ENCODE results near the genes ANKS6, ALG2, NR4A3 and TMEFF1.

GRCh38 chr9:98795981-98797261, at the start of gene ANKS6:
Gene ANKS6 (minus strand): TSS chr9:98796555.
- RRBS: 1% methylated on average over 53 of the region's 139 CpGs

DNA sequence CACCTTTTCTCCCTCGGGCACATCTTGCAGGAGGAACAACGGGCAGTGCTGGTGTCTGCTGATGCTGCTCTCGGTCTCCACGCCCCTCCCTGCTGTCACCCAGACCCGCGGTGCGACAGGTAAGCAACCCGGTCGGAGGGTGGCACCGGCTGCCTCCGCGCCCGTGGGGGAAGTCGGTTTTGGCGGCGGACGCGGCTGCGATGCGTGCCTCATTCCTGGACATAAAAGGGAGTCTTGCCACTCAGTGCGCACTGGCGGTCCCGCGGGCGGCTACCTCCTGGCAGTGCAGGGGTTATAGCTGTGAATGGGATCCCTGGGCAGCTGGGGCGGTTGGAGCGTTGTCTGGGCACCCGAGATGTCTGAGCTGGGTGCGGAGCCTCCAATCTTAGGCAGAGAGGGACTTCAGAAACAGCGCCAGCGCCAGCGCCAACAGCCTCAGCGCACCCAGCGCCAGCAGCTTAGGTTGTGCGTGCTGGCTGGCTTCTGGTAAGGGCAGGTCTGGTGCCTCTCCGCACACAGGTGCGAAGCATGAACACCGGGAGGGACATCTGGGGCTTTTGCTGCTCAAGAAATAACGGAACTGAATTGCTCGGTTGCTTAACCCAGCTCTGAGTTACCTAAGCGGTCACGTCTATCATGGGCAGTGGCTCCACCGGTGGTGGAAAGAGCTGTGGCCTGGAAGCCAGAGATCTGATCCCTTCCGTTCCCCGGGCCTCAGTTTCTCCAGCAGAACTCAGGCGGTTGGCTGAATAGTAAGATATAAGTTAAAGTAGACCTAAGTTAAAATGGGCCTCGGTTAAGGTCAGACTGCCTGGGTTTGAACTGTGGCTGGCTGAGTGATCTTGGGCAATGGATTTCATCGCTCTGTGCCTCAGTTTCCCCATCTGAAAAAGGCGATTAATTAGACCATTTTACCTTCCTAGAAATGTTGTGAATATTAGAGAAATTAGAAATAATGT, 704 bp downstream of the COL15A1 start:
- RRBS: 45% methylated on average over 3 of the region's 49 CpGs

DNA sequence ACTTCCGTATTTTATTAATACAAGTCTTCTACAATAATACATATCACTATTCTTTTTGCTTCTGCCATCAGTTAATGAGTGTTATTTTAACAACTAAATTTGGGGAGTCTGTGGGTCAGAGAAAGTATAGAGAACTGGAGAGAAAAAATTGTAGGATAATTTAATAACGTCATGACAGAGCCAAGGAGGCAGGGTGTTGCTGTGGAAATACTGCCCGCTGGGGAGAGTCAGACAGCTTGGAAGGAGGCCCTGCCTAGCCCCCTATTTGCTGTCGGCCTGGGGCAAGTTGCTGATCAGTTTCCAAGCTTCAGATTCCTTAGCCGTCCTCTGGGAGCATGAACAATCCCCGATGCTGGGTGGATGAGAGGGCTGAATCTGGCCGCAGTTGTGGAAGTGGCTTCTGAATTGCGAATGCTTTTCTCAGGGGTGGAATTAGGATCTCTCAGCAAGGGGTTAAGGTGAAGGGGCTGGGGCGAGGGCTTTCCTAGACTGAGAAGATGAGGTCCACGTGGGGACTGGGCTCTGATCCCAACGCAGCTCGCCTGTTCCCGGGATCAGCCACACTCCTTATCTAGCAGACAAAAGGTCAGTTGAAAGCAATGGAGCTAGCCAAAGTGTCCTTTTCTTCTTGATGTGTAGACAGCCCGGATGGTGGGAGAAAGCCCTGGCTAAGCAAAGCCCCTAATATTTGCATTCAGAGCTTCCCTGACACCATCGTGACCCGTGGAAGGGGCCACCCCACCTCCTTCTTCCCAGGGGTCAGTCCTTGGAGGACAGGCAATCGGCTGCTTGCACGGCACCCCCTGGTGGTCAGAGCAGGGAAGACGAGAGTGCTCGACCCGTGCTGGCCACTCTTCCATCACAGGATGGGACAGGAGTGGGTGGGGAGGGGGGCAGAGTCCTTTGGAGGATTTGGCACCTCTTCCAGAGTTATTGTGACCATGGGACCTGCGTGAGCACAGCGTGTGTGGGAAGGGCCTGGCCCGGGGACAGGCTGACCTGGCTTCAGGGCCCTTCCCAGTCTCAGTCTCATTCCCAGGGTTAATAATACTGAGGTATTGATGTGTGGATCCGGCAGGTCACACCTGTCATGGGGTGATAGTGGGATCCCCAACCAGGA, 54.9 kb downstream of the COL15A1 start:
- RRBS: 22% methylated on average over 4 of the region's 25 CpGs

DNA sequence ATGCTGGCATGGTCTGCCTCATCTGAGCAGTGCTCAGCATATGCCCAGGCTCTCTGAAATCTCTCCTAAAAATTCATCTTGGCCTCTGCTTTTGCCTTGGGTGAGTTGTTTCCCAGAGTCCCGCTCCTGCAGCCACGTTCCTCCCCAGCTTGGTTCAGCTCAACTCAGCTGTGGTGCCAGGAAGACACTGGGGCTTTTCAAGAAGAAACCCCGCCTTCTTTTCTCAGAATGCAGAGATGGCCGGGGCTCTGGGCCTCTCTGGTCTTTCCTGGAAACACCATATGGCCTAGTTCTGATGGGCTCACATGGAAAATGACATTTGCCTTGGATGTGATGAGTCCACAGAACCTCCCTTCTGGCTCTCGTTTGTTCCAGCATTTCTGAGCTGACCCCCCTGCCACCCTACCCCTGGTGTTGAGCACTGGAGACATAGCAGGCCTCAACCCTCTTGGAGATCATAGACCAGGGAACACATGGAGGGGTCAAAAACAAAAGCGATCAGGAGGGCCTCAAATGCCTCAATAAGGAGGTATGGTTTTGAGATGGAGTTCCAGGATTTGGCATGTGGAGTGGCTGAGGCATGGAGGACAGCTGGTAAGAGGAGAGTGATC, 12.0 kb upstream of the TGFBR1 start:
- RRBS: no CpG with 5 or more reads among the region's 6 CpGs

- RRBS: no CpG with 5 or more reads among the region's 5 CpGs
These were observed 18.4 kb downstream of the TGFBR1 start for GRCh38 chr9:99123096-99123936.

DNA sequence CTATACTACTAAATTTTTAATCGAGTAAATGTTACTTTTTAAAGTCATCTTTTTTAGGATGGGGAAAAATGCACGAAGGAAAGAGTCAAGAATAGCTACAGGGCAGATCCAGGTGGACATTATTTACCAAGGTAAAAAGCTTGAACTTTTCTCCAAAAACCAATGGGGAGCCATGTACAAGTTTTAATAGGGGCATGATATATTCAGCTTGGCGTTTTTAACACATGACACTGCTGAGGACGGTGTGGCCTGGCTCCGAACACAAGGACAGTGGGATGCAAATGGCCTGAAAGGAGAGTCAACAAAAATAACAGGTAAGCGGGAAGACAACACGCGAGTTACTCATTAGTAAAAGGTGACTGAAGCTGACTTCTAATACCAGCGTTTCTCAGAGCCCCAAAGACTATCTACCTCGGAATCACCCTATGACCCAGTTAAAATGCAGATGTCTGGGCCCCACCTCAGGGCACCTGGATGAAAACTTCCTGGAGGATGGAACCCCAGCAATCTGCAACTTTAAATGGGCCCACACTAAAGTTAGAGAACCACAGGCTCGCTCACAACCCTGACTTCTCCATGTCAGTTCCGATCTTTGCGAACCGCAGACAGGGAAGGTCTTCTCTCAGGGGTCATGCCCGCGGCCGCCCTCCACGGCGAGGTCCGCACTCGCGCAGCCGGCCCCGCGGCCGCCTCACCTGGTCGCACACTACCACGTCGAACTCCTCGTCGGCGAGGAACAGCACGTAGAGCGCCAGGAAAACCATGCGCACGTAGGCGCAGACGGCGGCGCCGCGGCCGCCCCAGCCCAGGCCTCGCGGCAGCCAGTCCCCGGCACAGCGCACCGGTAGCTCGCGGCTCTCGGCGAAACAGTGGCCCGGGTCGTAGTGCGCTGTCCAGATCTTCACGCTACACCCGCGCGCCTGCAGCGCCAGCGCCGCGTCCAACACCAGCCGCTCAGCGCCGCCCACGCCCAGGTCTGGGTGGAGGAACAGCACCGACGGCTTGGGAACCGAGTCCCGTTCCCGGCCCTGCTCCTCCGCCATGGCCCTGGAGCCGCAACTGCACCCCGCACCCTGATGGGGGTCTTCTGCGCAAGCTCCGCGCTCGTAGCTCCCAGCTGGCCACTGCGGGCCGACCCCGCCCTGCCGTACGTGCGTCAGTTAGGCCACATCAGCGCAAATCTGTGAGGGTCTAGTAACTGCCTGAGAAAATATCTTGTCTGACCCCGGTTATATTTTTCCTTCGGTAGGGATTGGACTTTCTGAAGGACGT, at the start of gene ALG2:
ALG2 (minus strand) TSS at position 1,091 of the 1,272 bp plus-strand sequence.
- RRBS: no CpG with 5 or more reads among the region's 89 CpGs

DNA sequence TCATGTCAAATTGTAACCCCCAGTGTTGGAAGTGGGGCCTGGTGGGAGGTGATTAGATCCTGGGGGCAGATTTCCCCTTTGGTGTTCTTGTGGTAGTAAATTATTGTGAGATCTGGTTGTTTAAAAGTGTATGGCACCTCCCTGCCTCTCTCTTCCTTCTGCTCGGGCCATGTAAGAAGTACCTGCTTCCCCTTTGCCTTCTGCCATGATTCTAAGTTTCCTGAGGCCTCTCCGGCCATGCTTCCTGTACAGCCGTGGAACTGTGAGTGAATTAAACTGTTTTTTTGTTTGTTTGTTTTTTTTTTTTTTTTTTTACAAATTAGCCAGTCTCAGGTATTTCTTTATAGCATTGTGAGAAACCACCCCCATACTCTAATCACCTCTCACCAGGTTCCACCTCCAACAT, 14.2 kb downstream of the SEC61B start:
- RRBS: no CpG with 5 or more reads among the region's 3 CpGs

DNA sequence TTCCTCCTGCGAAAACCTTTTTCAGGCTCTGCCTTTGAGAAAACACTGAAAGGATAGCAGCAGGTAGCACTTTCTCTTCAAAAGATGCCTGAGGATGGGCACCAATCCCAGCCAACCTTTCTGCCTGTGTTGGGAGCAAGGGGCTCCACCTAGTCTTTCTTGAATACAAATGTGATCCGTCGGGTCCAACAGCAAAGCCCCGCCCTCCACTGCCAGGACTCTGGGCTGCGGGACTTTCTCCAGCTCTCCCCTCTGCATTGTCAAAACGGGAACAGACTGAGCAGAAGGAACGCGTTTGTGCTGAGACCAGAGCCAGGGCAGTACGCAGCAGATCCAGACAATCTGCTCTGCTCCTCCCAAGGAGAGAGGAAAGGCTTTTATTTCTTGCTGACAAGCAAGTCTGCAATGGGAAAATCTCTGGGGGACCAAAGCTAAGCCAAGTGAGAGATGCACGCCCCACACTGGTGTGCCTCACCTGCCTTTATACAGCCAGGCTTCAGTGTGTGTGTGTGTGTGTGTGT, 139.8 kb downstream of the SEC61B start:
- RRBS: no CpG with 5 or more reads among the region's 10 CpGs

- RRBS: 4% methylated on average over 8 of the region's 34 CpGs
These were observed 146.3 kb downstream of the SEC61B start for GRCh38 chr9:99368114-99369083.

DNA sequence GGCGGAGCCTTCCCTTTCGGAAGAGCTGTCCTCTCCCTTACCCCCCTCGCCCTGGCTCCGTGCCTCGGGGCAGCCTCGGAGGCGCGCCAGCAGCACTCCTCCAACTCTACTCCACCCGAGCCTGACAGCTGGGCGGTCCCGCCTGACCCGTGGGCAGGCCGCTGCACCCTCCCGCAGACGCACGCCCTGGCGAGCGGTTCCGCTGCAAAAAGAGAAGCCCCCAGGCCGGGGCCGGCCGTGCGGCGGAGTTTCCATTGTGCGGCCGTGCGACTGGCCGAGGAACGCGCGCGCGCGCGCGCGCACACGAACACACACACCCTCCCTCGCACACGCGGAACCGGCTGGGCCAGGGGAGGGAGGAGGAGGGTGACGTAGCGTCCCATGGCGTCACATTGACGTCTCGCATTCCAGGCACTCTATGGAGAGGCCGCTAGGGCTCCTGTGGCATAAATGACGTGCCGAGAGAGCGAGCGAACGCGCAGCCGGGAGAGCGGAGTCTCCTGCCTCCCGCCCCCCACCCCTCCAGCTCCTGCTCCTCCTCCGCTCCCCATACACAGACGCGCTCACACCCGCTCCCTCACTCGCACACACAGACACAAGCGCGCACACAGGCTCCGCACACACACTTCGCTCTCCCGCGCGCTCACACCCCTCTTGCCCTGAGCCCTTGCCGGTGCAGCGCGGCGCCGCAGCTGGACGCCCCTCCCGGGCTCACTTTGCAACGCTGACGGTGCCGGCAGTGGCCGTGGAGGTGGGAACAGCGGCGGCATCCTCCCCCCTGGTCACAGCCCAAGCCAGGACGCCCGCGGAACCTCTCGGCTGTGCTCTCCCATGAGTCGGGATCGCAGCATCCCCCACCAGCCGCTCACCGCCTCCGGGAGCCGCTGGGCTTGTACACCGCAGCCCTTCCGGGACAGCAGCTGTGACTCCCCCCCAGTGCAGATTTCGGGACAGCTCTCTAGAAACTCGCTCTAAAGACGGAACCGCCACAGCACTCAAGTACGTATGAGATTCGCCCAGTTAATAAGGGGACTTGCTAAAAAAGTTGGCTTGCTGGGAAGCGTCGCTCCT, at the start of gene NR4A3:
NR4A3 (plus strand) TSS at position 477 of the 1,071 bp plus-strand sequence.
- RRBS: 2% methylated on average over 7 of the region's 102 CpGs

- RRBS: 4% methylated on average over 4 of the region's 40 CpGs
These were observed 3.0 kb downstream of the NR4A3 start for GRCh38 chr9:99824553-99825148.

DNA sequence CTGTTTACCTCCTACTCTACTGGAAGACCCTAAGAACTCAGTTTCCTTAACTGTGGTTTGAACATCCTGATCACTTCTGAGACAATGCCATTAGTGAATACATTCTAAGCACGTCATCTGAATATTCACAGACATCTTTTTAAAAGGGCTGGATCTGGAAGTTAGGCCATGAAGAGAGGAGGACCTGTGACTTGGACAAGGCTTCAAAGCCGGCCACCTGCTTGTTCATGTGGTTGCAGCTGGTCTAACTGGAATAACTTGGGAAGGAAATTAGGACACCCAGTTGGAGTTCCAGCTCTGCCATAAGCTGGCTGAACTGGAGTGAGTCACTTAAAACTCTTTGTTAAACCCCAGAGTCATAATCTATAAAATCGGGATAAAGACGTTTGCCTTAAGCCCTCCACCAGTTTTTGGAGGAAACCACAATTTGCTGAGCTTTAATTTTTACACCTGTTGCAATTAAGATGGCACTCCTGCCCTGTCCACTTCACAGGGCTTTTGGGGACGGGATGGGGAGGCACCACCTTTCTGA, 626 bp upstream of the STX17 start:
- RRBS: no CpG with 5 or more reads among the region's 5 CpGs

DNA sequence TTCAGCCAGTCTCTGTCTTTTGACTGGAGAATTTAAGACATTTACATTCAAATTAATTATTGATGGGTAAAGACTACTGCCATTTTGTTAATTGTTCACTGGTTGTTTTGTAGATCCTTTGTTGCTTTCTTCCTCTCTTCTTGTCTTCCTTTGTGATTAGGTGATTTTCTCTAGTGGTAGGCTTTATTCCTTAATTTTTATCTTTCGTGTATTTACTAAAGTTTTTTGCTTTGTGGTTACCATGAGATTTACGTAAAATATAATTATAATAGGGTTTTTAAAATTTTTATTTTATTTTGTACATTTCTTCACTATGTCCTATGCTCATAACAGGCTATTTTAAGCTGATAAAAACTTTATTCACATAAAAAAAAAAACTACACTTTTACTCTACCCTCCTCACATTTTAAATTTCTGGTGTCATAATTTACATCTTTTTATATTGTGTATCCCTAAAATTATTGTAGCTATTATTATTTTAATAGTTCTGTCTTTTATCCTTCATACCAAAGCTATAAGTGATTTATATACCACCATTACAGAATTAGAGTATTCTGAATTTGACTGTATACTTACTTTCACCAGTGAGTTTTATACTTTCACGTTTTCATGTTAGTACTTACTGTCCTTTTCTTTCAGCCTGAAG, 95.4 kb downstream of the STX17 start:
- RRBS: no CpG with 5 or more reads among the region's 3 CpGs

- RRBS: 2% methylated on average over 25 of the region's 41 CpGs
These were observed at the start of gene TMEFF1 for GRCh38 chr9:100472628-100473225. Gene TMEFF1 (plus strand): TSS chr9:100473149.

DNA sequence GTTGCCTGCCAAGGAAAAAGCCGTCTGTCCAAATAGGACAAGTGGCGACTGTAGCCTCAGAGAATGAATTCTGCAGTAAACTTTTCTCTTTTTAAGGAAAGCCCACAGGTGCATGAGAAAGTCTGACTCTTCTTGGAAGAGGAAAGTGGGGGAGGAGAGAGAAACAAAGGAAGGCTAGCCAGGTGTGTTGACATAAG, 58.5 kb downstream of the BAAT start:
- RRBS: no CpG with 5 or more reads among the region's 2 CpGs

GRCh38 chr9:101326623-101327074, 58.2 kb downstream of the BAAT start:
- RRBS: no CpG with 5 or more reads among the region's 1 CpG

DNA sequence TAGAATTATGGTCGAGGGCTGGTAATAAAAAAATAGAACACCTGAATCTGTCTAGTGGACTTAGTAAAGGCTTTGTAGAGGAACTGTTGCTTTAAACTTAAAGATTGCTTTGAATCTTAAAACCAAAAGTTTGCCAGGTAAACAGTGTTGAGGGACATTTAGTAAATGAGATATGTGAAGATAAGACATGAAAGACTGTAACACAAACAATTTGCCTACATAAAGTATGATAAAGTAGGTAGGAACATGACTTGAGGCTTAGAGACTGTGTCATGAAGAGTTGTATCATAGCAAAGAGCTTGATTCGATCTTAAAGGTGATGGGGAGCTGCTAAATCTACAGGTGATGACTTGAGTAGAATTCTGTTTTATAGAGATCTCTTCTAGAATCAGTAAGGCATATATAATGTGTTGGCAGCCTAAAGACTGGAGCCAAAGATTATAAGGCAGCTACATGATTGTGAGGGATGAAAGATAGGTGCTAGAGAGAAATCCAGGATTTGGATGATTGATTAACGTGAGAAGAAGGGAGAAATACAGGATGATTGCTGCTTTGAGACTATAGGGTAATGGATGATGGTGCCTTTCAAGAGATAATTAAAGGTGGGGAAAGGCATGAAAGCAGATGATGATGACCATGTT, 6.3 kb downstream of the ZNF189 start:
- RRBS: no CpG with 5 or more reads among the region's 3 CpGs

DNA sequence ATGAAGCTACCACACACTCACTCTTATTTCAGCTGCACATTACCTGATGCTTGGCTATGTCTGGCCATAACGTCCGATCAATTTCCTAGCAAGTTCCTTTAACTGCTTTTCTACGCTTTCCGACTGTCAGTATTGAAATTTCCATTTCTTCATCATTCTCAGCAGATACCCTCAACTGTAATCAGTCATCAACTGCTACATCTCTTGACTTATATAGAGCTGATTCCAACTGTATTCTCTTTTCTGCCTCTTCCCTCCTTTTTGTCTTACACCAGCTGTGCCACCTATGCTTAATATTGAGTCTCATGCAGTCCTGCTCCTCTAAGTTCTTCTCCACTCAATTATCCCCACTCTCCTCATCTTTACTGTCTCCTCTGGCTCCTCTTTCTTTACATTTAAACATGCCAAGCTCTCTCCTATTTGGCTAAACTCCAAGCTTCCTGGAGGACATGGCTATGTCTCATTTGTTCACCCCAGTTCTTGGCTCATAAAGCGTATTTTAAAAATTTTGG, 12.1 kb downstream of the ALDOB start:
- RRBS: no CpG with 5 or more reads among the region's 5 CpGs

DNA sequence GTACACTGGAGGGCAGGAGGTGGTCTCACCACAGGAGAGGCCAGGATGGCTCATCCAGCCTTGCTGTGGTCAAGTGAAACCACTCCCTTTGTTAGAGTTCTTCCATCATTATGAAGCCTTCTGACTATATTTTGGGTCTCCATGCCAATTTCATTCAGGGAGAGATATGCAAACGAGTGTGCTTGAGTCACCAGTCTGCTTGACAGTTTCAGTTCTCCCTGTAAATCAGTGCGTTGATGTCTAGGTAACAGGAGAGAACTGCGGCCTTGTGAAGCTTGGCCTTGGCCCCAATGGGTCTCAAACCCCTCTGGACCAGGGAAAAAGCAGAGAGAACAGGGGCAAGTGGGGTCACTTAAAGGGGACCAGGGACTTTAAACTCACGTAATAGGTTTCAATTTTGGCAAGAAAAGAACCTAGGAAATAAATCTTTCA, 16.3 kb downstream of the PPP3R2 start:
- RRBS: no CpG with 5 or more reads among the region's 4 CpGs

GRCh38 chr9:101706854-101707306, 31.6 kb downstream of the GRIN3A start:
- RRBS: no CpG with 5 or more reads among the region's 1 CpG

All from choroid plexus epithelial cell (primary cell).